Bronchial lymph node (tissue), 1 donor: ENCODE measurements around the genes DNAAF8 and SEC14L5.

DNA sequence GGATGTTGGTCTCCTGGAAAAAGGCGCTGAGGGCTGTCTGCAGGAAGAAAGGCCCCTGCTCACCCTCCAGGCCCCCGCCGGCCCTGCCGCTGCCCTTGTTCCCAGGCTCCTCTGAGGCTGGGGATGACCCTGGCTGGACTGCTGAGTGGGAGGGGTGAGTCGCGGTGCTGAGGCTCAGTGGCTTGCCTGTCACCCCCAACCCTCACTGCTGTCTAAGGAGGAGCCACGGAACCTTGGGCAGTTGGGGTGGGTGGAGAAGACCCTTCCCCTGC, 4.2 kb downstream of the UBALD1 start:
- PRO-cap, result no peak

GRCh38 chr16:4618873-4619529, 4.3 kb upstream of the UBALD1 start:
- PRO-cap, result no peak

GRCh38 chr16:4673767-4673999, 19.7 kb upstream of the NUDT16L1 start:
- PRO-cap, result no peak

DNA sequence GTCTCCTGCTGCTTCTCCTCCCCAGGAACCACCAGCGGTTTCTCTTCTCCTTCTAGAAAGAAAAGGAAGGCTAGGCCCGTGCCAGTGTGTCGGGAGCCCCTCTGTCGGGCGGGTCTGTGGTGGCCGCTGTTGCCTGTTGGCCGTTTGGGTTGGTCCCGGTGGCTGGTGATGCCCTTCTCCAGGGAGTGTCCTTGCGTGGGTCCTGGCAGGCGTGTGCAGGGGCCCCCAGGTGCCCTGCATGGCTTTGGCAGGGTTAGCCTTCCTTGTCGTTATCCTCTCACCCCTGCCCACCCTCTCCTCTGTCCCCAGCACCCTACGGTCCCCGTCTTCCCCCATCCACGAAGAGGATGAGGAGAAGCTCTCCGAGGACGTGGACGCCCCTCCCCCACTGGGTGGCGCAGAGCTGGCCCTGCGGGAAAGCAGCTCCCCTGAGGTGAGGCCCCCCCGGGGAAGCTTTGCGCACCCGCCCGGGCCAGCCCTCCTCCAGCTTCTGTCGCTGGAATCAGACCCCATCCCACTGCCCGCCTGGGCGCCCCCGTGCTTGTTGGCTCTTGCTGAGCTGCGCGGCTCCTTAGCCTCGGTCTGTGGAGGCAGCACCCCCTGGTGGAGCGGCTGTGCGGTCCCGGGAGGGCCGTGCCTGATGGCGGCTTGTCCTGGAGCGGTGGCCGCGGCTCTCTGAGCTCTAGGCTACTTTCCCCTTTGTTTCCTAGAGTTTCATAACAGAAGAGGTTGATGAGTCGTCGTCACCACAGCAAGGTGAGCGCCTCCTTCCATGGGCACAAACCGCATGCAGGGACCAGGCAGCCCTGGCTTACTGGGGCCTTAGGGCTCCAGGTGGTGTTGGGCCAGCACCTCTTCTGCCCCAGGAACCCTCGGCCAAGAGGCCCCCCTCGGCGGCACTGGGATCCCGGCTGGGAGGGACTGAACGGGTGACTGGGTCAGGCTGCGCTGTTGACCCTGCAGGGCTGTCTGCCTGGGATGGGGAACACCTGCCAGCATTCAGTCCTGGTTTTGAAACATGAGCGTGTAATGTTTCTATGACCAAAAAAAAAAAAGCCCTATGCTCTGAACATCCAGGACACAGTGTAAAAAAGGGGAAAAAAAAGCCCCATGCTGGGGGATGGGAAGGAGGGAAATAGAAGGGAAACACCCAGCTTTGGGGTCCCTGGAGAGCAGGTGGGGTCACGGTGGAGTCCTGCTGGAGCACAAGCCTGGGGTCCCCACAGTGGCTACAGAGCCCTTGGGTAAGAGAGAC, 10.4 kb upstream of the NUDT16L1 start:
- PRO-cap, result no peak

DNA sequence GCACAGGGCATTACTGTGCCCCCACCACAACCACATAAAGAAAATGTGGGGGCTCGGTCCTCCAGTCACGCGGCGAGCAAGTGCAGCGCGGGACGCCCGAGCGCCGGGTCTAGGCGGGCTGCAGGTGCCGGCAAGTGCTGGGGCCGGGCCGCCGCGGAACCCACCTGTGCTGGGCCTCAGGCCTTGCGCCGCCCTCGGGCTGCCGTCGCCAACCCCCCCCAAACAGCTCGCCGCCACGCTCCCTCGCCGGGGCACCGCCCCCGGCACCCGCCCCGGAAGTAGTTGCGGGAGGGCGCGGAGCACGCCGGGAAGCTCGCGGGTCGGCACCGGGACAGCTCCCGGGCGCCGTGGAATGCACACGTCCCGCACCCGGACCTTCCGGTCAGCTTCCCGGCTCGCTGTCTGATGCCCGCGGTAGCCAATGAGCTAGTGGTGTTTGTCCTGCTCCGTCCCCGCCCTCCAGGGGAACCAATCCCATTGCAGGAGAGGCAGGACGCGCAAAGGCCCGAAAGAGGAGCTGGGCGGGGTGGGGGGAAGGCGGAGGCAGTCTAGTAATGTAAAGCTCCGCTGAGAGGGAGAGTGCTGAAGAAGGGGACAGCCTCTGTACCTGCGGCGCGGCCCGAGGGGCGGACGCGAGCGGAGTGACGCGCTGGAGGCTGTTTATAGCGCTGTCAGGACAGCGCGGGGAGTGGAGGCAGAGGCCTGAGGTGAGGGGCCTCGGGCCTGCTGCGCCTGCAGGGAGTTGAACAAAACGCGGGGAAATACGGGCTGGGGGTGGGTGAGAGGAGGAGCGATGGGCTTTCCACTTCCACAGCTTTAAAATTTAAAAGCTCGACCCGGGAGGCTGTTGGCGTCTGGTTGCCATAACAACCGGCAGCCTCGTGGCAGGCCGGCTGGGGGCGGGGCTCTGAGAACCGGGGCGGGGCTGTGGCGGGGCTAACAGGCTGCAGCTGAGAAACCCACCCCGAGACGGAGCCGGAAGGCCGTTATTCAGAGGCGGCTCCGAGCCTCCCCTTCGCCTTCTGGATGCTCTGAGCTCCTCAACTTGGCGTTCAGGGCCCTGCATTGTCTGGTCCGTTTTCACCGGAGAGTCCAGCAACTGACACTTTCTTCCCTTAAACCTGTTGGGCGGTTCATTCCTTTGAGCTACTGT, at the start of gene DNAAF8:
DNAAF8 (plus strand) TSS at position 546 of the 1,153 bp plus-strand sequence.
- PRO-cap, result bidirectional peak, plus-strand start at position 307 of the sequence, minus-strand start at position 280 of the sequence; bidirectional peak, plus-strand start at position 577 of the sequence, minus-strand start at position 404 of the sequence; unidirectional peak, plus-strand start at position 967 of the sequence

- PRO-cap, result no peak
Observed at GRCh38 chr16:4746759-4747528, 12.6 kb downstream of the DNAAF8 start.

- PRO-cap, result no peak
Observed at GRCh38 chr16:4801565-4801987, 857 bp downstream of the ROGDI start.

- PRO-cap, result bidirectional peak, plus-strand start at chr16:4802419, minus-strand start at chr16:4802186; unidirectional peak, minus-strand start at chr16:4802447
Observed at GRCh38 chr16:4801988-4802476, 401 bp downstream of the ROGDI start.

DNA sequence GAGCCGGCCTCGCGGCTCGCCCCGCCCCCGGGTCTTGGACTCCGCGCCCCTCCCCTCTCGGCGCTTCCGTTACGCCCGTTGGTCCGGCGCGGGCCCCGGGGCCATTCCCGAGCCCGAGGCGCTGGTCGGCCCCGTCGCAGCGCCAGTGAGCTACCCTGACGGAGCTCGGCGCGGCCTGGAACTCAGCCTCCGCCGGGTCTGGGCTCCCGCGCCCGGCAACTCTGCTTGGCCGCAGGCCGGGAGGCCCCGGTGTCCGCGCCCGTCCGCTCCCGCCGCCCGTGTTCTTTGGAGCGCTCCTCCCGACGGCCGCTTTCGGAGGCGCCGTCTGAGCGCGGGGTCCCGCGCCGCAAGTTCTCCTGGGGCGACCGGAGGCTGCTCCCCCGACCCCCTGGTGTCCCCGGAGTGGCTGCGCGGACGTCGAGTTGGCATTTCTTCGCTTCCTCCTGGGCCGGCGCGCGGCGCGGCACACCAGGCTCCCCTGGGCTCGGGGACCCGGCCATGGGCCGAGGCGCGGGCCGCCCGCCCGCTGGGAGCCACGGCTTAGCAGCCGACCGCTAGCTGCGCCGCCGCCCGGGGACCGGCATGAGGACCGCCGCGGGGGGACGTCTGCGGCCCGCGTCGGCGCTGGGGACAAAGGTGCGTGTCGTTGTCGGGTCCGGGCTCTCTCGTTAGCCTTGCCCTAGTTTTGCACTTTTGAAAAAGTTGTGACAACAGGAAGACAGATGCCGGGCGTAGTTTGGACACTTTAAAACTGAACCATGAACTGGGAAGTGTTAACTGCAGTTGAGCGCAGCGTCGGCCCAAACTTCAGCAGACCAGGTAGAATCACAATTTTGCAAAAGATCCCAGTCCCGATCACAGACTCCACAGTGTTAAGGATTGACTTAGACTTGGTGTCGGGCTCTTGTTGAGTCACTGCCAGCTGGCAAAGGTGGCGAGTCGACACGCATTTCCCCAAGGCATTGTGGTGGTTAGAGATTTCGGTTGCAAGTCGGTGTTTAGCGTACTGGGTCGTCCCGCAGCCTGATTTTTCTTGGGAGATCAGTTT, 618 bp downstream of the UBN1 start:
- PRO-cap, result unidirectional peak, plus-strand start at position 110 of the sequence; unidirectional peak, minus-strand start at position 667 of the sequence

DNA sequence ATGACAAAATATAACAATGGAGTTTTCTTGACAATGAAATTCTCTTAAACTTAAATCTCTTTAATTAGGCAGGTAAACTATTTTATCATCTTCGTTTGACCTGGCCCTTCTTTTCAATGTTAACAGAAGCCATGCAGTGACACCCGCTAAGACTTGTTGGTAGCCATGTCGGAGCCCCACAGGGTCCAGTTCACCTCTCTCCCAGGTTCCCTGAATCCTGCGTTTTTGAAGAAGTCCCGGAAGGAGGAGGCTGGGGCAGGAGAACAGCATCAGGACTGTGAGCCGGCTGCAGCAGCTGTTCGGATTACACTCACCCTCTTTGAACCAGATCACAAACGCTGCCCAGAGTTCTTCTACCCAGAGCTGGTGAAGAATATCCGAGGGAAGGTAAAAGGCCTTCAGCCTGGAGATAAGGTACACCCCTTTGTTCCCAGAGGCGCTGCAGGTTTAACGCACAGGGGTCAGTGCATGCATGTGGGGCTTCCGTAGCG, 5.5 kb downstream of the UBN1 start:
- PRO-cap, result no peak

- PRO-cap, result no peak
Observed at GRCh38 chr16:4859639-4860225, 12.5 kb downstream of the UBN1 start.

DNA sequence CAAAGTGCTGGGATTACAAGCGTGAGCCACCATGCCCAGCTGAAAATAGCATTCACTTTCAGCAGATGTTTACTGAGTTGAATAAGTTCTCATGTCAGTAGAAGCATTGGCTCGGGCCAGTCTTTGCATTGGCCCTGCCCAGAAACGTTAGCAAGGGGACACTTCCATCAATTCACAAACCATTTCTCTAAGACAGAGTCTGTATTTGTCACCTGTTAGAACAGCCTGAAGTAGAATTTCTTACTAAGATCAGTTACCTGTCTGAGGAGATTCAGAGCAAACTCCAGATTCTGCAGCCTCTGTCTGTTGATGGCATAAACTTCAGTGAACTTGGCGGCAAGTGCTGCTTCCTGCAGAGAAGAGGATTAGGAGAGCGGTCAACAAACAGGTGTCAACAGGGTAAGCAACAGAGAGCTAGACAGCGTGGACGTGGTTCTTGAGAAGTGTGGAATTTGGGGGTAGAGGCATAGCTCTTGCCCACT, 39.6 kb downstream of the UBN1 start:
- PRO-cap, result no peak

- PRO-cap, result no peak
Observed at GRCh38 chr16:4891989-4893069, 44.6 kb downstream of the PPL start.

DNA sequence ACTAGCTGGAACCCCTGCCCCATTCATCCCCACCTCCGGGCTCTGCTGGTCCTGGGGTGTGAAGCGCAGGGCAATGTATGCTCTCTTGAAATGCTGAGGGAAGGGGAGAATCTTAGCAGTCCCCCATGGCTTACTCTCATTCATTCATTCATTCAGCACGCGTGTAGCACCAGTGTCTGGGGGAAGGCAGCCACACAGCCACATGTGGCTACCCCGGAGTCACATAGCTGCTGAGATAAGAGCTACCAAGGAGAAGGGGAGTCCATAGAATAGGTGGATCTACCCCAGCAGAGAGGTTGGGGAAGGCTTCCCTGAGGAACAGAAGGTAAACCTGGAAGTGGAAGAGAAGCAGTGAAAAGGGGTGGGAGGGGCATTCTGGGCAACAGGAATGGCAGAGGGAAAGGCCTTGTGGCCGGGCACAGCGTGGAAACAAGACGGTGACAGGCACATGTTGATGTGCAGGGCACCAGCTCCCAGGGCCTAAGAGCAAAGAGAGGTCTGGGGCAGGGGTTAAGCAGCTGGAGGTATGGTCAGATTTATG, 6.5 kb downstream of the PPL start:
- PRO-cap, result no peak

- PRO-cap, result no peak
Observed at GRCh38 chr16:4945577-4946180, 8.7 kb upstream of the PPL start.

DNA sequence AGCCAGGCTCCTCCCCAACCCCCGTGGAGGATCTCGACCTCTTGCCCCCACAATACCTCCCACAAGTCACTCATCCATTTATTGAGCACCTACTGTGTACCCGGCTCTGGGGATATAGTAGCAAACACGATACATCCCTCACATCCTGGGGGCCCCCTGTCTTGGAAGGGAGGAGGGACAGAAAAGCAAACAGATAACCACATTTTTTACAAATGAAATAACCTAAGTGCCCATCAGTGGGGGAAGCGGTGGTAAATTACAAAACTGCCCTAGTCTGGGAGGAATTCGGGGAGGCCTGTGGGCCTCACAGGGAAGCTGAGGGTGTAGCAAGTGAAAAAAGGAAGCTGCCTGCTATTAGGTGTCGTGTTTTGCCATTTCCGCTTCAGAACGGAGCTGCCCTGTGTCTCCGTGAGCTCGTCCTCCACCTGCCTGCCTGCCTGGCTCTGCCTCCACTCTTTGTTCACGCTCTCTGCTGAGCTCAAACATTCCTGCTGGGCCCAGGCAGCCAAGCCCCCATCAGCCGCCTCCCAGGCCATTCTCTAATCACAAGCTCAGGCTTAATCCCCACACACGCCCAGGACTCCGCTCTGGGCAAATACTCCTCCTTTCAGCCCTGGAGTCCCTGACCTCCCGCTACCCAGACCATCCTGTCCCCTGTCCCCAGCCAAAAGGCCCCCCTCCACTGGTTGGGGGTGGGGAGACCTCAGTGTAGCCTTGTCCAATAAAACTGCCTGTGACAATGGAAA, 10.3 kb upstream of the SEC14L5 start:
- PRO-cap, result no peak

DNA sequence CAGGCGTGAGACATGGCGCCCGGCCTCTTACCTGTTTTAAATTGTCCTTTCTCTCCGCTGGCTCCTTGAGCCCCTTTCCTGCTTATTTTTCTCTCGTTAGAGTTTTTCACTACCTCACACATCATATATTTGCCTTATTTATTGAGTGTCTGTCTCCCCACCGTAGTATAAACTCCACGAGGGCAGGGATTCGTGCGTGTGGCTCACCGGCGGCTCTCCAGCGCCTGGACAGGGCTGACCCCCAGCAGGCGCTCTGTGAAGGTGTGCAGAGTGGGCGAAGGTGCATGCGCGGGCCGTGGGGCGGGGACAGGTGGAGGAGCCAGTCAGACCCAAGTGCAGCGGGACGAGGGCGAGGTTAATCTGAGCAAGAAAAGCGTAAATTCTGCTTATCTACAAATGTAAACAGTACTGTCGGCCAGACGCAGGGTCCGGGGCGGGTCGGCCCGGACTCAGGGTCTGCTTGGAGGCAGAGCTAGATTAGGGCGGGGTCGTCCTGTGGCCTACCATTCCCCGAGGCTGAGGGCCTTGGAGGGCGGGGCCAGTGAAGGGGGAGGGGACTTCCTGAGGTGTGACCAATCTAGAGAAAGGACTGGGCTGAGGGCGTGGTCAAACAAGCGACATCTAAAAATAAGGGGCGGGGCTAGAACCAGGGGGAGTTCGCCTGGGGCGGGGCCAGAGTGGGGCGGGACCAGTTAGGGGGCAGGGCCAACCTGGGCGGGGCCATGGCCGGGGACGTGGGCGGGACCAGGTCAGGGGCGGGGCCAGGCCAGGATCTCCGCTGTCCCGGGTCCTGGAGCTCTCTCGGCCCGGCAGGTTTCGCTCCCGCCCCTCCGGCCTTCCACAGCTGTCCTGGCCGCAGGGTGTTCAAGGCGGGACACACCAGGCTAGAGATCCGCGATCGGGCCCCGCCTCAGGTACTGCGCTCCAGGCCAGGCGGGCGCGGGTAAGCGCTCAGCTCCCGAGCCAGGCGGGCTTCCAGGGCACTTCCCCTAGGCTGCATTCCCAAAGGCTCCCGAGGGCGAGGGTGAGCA, at the start of gene SEC14L5:
SEC14L5 (plus strand) TSS at position 799 of the 1,031 bp plus-strand sequence.
- PRO-cap, result bidirectional peak, plus-strand start at position 781 of the sequence, minus-strand start at position 518 of the sequence

GRCh38 chr16:5080657-5081558, 9.3 kb downstream of the ALG1 start:
- PRO-cap, result no peak

GRCh38 chr16:5098412-5098856, 839 bp upstream of the EEF2KMT start:
- PRO-cap, result no peak

DNA sequence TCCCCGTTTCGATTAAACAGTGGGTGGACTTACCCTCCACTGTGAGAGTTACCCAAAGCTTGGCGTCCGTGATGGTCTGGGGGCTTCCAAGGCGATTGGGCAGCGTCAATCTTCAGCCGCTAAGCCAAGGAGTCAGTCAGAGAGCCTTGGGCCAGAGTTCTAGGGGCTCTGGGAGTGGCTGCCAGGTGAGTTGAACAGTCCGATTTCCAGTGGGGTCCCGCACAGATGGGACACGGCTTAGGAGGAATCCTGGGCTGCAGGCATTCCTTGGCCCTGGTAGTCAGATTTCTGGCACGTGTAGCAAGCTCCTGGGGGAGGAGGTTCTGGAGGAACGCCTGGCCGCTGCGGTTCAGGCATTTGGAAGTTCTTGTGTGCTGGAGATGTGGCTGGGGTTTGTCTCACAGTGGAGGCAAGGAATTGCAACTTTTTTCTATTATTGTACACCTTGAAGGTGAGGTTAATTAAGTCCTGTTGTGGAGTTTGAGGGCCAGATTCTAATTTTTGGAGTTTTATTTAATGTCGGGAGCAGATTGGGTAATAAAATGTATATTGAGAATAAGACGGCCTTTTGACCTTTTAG, 25.5 kb downstream of the CARHSP1 start:
- PRO-cap, result no peak